HCT116 (cell line): ENCODE data around the gene VWA5B1.

DNA sequence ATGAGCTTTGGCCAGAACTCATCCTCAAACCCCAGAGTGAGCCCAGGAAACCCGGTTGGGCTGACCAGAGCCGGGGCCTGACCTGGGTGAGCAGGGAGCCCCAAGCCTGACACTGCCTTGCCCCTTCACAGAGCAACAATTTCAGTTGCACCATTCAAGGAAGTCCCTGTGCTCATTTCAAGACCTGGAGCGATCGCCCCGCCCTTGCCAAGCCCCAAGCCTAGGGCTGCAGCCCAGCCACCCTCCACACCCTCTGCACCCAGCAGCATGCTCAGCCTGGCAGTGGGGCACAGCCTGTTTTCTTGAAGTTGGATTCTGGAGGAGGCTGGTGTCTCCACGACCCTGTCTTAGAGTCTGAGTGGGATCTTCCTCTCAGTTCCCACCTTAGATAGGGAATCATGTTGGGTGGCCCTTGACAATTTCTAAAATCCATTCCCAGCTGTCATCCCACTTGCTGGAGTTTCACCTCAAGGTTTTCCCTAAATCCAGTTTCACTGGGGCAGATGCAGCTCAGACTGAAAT, 2.4 kb downstream of the NBL1 start:
- RRBS = no CpG with 5 or more reads among the region's 6 CpGs

- RRBS = no CpG with 5 or more reads among the region's 9 CpGs
Measured at GRCh38 chr1:19652088-19652619, 8.0 kb downstream of the NBL1 start.

DNA sequence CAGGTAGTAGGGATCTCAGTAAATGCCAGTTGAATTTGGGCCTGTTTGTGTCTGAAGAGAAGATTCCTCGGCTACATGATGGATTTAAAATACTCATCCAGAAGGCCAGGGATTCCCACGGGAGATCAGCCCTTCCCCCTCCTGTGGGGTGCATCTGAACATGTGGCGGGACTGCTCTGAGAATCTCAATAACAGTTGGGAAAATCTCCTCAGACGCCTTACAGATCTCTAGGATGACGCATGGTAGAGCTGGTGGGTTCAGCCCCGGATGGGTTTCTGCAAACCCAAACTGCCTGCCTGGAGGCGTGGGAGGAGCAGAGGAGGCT, 62.1 kb downstream of the HTR6 start:
- RRBS = no CpG with 5 or more reads among the region's 7 CpGs

DNA sequence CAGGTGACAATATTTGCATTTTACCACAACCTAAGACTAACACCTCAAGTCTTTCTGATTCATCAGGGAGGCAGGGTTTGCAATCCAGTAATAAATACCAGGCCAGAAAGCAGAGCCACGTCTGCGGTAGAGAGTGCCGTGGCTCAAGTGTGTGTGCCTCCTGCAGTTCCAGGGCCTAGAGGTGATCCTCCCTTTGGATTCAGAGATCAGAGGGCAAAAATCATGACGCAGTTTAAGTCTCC, 34.9 kb downstream of the TMCO4 start:
- RRBS = no CpG with 5 or more reads among the region's 4 CpGs

DNA sequence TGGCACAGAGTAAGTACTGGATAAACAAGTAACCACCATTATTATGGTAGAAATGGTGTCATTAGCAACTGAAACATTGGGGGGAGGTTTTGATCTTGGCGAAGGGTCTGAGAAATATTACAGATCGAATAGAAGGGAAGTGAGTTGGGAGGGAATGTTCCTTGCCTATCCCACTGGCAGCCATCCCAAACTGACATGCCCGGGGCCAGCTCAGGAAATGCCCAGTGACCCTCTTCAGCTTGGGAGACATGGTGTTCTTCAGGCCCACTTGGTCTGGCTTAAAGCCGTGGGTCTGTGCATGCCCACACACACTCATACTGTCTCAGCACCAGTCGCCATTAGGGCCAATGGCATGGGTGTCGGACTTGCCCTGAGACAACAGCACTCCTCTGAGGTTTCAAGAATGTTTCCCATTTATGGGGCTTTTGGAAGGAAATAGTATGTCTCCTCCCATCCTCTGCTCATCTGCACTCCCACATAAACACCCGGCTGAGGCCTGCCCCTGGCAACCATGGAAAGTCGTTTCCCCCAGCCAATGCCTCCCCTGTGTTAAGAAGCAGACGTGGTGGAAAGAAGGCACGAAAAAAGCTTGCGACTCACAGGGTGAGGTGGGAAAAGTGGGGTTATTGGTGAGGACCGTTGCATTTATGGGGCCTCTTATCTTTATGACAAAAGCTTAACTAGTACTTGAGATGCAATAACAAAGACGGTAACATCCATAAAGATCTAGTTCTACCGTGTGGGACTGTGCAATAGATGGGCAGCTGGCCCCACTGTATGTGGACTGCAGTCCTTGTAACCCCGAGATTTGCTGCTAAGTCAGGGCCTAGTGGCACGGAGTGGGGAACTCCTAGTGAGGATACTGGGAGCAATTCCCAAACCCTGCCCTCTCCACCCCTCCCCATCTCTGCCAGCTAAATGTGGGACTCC, 2.0 kb downstream of the RNF186 start:
- RRBS = no CpG with 5 or more reads among the region's 16 CpGs

- RRBS = no CpG with 5 or more reads among the region's 4 CpGs
Measured at GRCh38 chr1:20186936-20187455, 678 bp upstream of the PLA2G2C start.

DNA sequence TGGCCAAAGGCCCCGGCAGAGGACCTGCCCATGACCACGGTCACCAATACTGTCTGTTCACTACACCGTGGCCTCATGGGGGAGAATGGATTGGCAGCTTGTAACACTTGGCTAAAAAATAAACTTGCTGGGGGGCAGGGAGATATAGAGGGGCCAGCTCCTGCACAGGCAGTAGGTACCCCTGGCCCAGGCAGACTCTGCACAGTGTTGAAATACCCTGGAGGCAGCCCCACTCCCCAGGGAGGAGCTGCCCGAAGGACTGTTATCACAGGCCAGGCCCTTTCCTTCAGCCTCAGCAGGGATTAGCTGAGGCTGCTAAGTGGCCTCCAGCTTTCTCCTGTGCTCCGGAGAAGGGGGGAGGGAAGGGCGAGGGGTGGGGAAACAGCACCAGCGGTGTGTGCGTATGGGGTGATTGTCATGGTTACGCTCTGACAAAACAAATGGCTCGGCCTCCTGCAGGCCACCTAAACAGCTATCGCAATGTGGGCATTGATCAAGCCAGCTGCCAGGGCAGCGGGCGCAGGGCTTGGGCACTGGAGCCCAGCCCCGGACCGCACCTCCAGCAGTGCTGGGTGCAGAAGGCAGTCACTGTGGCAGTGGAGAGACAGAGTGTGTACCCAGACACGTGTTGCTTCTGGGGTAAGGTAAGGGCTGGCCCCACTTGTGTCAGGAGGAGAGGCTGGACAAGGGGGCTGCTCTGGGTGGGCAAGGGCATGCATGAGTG, at the start of gene VWA5B1:
Gene VWA5B1 (plus strand): TSS at position 431 of the 724 bp plus-strand sequence.
- RRBS = no CpG with 5 or more reads among the region's 16 CpGs

- RRBS = no CpG with 5 or more reads among the region's 36 CpGs
Measured at GRCh38 chr1:20366061-20366386, 75.3 kb downstream of the VWA5B1 start.

DNA sequence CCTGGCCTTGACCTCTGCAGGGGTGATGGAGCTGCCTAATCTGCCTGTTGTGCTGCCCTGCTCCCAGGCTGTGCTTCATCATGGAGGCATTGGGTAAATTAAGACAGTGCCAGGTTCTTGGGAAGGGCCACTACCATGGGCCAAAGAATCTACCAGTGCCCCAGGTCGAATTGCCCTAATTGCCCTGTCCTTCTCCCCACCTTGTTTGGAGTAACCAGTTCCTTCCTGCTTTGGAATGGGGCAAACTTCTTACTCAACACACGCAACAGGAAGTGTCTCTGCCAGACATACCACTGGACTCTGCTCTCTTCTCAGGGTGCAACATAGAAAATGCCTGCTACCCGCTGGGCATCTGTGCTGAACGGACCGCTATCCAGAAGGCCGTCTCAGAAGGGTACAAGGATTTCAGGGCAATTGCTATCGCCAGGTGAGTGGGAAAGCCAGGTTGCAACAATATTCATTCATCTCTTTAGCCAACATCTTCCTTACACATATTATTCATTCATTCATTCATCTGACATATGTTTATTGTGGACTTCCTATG, 15.8 kb downstream of the CDA start:
- RRBS = no CpG with 5 or more reads among the region's 7 CpGs

- RRBS = 5% methylated on average over 12 of the region's 62 CpGs
Measured at GRCh38 chr1:20731326-20732044, 1.0 kb downstream of the SH2D5 start.

DNA sequence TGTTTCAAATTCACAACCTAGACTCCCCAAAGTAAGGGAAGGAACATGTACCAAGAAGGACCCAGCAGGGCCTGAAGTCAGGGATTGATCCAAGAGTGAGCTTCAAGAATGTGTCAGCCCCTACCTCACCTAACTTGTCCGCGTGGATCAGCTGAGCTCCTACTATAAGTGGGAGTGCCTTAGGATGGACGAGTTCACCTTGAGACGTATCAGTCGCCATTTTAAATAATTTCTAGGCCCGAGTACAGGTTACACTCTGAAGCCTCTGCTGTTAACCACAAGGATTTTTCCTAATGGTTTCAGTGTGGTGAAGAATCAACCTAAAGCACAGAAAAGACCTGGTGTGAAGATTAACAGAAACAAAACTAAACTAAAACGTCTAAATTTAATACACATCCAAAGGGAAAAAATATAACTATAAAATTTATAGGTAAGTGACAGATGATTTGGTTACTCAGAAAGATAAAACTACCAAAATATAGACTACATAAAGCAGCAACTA, 6.8 kb downstream of the HP1BP3 start:
- RRBS = no CpG with 5 or more reads among the region's 7 CpGs

DNA sequence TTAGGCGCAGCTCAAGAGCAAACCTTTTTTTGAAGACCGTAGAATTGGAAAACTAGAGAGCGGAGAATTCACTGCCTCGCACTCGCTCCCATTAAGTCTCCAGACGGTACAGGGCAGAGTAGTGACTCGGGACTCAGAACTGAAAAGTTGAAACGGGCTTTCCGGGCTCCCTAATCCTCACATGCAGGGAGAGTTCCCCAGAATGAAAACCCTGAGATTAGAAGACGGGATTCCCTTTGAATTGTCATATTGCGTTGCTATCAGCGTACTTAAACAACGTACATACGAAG, 460 bp upstream of the HP1BP3 start:
- RRBS = no CpG with 5 or more reads among the region's 14 CpGs

DNA sequence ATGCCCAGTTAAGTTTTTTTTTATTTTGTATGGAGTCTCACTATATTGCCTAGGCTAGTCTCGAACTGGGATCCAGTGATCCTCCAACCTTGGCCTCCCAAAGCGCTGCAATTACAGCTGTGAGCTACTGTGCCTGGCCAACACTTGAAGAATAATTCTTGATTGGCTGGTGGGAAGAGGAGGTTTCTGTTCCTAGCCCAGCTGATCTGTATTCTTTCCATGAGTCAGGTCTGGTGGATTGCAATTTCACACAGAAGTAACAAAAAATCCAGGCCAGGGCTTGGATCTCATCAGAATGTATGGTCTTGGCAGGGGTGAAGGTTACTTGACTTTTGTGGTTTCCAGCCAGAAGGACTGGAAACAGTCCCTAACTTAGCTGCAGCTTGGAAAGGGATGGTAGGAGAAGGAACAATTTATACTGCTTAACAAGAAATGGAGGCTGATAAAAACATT, 5.1 kb upstream of the HP1BP3 start:
- RRBS = no CpG with 5 or more reads among the region's 2 CpGs

DNA sequence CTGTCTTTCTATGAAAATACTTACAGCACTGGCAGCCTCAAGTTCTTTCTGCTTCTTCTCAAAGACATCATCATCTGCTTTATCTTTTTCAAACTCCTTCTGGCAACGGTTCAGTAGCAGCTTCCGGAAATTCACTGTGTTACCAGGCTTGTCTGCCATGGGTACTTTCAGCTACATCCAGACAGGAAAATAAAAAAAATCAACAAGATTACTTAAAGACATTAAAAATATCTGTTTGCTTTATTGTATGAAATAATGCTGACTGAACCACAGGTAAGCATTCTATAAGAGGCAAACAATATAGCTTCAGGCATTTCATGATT, 77.9 kb upstream of the HP1BP3 start:
- RRBS = no CpG with 5 or more reads among the region's 2 CpGs

GRCh38 chr1:20885969-20886424, 98.9 kb upstream of the HP1BP3 start:
- RRBS = no CpG with 5 or more reads among the region's 4 CpGs

DNA sequence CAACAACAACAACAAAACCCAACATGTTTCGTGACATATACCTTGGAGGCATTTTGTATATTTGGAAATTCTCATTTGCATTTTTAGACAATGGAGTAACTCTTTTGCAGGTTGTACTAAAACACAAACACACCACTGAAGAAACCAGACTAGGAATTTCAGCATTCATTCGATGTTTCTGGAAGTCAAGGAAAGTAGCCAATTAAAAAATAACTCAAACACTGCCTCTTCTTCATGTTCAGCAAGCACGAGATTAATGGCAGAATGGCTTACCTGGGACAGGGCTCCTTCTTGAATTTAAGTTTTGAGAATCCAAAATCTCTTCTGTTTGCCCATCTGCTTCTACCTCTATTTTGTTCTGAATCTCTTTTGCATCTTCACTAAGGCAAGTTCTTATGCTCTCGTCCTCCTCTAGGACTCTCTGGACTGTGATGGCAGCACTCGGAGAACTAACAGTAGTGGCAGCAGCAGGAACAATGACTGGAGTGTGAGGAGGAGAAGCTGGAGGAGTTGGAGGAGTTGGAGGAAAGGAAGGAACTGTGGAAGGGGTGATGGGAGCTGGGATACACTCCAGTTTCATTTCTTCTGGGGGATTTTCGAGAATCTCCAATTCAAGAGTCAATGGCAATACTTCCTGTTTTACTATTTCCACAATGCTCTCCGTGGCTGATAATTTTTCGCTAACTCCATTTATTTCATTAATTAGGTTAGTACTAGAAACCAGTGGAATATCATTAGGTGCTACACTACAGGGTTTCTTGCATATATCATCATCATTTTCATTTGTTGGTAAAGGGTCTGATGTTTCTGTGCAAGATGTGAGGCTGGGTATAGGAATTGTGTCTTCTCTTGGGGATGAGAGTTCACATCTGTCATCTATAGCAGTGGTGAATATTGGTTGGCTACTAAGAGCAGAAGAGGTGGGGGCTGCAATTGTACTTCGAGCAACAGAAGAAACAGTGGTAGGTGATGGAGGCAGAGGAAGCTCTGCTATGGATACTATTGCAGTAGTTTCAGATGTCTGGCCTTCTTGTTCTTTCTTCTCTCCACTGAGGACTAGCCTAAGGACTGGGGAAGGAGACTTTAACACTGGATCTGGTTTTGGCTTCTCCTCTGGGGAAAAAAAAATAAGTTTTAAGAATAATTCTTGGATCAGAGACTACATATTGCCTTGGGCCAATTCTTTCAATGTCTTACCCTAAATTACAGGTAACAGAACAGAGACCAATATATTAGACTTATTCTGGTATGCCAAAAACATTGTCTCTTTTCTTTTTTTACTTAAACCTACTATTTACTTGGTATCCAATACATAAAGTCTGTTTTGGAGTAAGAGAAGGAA, 154.6 kb upstream of the HP1BP3 start:
- RRBS = no CpG with 5 or more reads among the region's 9 CpGs

- RRBS = no CpG with 5 or more reads among the region's 3 CpGs
Measured at GRCh38 chr1:21069483-21069861, 107.2 kb downstream of the EIF4G3 start.

DNA sequence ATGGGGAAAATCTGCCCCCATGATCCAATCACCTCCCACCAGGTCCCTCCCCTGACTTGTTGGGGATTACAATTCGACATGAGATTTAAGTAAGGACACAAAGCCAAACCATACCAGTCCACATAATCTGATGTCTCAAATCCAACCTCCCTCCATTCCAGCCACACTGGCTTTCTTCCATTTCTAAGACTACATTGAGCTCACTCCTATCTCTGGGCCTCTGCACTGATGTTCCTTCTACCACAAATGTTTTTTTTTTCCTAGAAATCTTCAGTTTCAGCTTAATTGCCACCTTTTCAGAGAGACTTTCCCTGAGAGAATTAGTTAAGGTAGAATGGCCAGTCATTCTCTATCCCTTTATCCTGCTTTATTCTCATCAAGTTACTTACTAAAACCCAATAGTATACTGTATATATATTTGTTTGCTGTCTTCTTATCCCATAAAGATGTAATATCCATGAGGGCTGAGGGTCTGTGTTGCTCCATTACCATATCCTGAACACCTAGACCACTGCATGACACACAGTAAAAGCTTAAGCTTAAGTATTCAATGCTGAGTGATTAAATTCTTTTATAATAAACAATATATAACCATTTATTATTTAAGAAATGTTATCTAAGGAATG, 92.1 kb downstream of the EIF4G3 start:
- RRBS = no CpG with 5 or more reads among the region's 1 CpG

DNA sequence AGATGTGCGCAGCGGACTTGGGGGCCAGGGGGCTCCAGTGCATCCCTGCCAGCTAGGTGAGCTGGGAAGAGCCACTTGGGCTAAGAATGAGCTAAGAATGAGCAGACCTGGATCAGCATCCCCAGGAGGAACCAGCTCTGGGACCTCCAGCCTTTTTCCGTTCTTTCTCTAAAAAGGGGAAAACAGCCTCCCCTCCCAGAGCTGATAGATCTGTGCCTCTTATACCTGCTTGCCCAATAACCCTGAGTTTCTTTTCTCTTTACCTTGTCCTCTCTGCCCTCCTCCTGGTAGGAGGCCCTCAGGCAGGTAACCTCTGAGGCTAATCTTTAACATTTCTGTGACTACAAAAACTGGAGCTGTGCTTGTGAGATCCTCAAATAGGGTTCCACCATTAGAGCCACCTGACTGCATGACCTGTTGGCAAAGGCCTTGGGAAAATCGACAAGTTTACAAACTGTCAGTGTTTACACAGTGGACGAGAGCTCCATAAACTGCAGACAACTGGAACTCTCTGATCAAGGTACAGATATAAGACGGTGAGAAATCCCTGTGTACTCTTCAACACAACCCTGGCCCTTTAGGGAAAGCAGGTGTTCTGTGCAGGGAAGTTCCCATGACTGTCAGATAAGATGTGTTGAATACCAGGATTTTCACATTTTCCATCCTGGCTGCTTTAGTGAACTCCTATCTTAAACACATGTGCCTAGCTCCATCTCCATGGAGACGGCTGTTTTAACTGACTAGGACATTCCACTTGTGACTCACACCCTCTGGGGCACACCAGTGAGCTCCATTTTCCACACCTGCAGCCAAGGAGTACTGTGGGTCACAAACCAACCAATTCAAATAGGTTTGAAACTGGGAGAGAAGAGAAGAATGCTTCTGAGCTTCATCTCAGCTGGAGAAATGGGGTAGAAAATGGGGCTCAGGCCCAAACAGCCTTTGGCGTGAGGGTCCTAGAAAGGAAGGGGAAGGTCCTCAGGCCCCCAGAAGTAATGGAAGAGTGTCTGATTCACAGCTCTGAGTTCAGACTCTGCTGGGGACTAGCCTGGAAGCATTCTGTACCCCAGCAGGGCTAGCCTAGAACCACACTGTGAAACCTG, 38.3 kb downstream of the ECE1 start:
- RRBS = no CpG with 5 or more reads among the region's 8 CpGs

DNA sequence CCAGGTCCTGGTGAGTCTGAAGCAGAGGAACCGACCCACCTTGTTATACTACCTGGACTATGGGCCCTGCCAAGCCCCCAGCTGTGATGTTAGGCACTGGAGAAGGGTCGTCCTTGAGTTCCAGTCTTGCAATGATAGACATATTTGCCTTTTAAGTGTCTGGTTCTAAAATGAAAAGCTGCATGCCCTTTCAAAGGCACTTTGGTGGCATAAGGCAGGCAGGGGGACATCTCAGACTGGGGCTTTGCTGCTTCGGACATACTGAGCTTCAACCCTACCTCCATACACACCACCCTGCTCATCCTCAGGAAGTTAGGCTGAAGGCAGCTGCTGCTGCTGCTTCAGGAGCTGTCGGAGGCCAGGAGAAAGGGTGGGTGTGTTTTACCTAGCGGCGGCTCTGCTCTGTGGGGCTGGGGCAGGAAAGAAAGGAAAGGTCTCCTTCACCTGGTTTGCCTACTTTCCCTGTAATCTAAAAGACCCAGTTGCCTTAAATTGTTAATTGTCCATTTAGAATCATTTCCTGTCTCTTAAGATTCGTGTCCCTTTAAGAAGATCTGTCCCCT, 19.3 kb downstream of the ECE1 start:
- RRBS = no CpG with 5 or more reads among the region's 7 CpGs